Kidney (tissue), 2 donors: Measurements from ENCODE around the genes TASP1 and ZNF133.

DNA sequence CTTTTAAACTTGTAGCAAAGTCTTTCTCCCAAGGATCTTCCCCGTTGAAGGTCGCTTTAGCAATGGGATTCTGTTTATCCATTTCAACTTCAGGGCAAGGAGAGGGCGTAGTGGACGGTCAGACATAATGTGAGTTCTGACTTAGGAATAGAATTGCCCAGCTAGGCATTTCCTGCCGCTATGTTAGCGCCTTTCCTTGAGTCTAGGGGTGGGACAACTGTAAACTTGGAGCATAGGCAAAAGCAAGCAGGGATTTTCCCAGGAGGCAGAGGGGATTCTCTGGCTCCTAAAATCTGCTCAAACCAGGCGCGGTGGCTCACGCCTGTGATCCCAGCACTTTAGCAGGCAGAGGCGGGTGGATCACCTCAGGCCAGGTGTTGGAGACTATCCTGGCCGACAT, 1.5 kb downstream of the ISM1 start:
- PRO-cap = no peak
- RRBS = no CpG with 5 or more reads among the region's 11 CpGs

DNA sequence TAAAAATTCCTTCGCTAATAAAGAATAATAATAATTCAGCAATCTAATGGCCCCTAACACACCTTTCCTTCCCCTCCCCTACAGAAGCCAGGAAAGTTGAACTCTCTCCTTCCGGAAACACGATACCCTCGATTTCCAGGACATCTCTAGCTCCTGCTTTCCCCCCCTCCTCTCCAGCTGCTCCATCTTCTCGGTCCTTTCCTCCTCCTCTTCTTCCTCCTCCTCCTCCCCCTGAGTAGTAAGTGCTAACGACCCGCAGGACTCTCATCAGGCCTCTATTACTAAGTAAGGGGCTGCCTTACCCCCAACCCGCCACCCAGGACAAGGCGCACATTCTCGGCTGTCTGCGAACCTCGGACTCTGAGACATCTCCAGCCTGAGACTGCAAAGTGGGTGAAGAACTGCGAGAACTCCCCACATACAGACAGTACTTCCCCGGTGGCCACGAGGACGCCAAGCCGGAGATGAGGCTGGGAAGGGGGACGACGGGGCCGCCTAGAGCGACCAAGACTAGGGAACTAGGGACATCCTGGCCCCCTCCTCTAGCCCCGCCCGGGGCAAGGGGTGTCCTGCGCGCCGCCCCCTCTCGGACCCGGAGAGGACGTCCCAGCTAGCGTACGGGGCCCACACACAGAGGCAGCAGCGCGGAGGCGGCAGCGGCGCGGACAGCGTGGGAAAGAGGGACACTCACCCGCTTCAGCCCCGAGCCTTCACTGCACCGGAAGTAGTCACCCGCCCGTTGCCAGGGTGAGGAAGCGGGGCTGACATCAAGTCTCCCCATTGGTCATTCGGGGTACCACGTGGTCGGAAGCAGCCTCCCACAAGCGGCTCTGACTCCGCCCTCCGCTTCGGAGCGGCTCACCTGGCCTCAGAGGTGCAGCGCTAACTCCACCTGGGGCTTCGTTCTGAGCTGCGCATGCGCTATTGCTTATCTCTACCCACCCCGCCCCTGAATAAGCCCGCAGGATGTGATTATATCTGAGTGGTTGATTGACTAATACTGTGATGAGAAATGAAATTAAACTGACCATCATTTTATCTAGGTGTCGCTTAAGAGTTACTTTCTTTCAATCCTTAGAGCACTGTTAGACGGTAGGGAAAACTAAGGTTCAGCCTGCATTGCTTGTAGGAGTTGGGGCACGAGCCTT, at the start of gene TASP1:
Gene TASP1 (minus strand): TSS at position 730 of the 1,148 bp plus-strand sequence.
- PRO-cap = bidirectional peak, plus-strand start at position 816 of the sequence, minus-strand start at position 712 of the sequence
- RRBS = 1% methylated on average over 17 of the region's 61 CpGs

- PRO-cap = no peak
- RRBS = no CpG with 5 or more reads among the region's 3 CpGs
Observed at GRCh38 chr20:13808608-13809511, 24.0 kb downstream of the NDUFAF5 start.

DNA sequence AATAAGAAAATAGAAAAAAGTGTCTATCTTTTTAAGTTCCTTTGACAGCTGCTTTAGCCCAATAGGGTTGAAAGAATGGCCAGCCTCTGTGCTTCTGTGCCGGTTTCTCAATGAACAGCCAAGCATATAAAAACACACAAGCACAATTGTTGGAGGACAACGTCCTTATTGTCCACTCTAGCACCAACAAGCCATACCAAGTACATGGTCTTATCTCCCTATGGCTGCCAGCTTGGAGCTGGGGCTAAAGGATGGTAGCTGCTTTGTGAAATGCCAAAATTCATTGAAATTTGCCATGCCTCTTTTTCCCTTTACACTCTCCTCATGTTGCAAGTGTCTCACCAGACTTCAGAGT, 50.0 kb upstream of the FLRT3 start:
- PRO-cap = no peak
- RRBS = no CpG with 5 or more reads among the region's 2 CpGs

- PRO-cap = no peak
- RRBS = no CpG with 5 or more reads among the region's 6 CpGs
Observed at GRCh38 chr20:14467517-14468012, 130.2 kb upstream of the FLRT3 start.

GRCh38 chr20:14712236-14712490, 374.8 kb upstream of the FLRT3 start:
- PRO-cap = no peak
- RRBS = no CpG with 5 or more reads among the region's 5 CpGs

DNA sequence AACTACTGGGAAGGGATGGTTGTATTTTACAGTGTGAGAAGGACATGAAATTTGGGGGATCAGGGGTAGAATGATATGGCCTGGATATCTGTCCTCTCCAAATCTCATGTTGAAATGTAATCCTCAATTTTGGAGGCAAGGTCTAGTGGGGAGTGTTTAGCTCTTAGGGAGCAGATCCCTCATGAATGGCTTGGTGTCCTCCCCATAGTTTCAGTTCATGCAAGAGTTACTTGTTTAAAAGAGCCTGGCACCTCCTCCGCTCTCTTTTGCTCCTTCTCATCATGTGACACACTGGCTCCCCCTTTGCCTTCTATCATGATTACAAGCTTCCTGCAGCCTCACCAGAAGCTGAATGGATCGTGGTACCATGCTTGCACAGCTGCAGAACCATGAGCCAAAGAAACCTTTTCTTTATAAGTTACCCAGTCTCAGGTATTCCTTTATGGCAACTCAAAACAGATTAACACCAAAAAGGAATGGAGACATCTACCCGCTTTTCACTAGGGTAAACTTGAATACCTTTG, 733.0 kb upstream of the FLRT3 start:
- PRO-cap = no peak
- RRBS = no CpG with 5 or more reads among the region's 3 CpGs

DNA sequence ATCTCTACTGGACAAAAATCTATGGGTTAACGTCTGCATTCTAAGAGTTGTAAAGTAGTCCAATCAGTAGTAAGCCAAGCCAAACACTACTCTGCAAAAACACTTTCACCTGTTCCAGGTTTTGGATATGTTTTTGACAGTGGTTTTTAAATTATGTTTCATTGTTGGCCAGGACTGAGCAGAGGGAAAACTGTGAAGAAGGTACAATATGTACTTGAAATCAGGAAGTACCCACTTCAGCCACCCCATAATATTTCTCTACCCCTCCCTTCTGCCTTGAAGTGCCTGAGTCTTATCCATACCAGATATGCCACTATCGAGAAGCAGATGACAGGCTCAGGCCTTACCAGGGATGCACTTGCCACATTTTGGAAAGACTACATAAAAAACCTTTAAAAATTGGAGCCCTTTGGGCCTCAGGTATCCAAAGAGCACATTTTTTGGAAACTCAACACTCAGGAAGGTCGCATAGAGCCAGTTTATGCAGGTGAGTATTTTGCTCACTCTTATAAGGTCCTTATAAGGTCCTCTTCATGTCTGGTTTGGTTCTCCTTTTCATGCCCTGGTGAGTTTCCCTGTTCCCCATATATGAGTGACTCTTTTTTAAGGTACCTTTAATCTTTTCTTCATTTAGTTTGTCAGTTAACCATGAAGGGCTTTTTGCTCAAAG, 859.3 kb upstream of the FLRT3 start:
- PRO-cap = no peak
- RRBS = no CpG with 5 or more reads among the region's 3 CpGs

DNA sequence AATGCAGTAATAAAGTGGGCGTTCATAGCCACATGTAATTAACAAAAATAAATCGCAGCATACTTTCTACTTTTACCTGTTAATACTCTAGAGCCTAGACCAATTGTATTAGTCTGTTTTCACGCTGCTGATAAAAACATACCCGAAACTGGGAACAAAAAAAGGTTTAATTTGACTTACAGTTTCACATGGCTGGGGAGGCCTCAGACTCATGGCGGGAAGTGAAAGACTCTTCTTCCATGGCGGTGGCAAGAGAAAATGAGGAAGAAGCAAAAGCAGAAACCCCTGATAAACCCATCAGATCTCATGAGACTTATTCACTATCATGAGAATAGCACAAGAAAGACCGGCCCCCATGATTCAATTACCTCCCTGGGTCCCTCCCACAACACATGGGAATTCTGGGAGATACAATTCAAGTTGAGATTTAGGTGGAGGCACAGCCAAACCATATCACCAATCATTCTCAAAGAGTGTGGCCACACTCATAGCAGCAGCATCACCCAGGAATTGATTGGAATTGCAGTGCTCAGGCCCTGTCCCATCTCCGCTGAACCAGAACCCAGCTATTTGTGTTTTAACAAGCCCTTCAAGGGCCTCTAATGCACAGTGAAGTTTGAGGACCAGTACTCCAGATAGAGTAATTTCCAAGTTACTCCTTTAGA, 650.1 kb downstream of the KIF16B start:
- PRO-cap = no peak
- RRBS = no CpG with 5 or more reads among the region's 8 CpGs

GRCh38 chr20:17520489-17520945, 10.7 kb downstream of the BFSP1 start:
- PRO-cap = no peak
- RRBS = no CpG with 5 or more reads among the region's 3 CpGs

GRCh38 chr20:17626337-17627043, 55.6 kb downstream of the RRBP1 start:
- PRO-cap = no peak
- RRBS = no CpG with 5 or more reads among the region's 18 CpGs

- PRO-cap = no peak
- RRBS = no CpG with 5 or more reads among the region's 11 CpGs
Observed at GRCh38 chr20:17635777-17636365, 46.2 kb downstream of the RRBP1 start.

DNA sequence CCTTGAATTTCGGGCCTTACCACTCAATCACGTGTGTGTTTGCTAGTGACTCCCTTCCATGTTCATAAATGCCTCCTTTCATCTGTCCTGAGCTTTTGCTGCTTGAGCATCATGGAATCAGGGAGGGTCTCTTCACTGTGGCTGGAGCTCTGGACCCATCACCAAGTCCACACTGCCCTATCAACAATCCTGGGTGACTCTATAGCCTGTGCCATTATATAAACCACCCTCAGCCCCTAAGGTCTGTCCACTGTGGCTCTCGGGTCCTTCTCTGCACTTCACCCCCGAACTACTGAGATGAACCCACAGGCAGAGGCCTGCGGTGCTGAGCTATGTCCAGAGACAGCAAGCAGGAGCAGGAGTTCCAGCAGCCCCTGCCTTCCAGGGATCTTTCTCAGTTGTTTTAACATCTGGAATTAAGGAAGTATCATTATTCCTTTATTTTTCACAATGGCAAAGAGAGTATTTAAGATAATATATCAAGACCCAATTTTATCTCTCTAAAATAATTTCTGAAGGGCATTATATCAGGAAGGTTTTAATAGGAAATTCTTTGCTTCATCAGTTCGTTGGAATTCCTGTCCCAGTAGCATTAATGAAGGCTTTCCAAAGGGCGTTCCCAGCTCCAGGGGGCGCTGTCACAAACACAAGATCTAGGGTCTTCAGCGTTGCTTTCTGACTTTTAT, 27.4 kb downstream of the RRBP1 start:
- PRO-cap = no peak
- RRBS = no CpG with 5 or more reads among the region's 9 CpGs

DNA sequence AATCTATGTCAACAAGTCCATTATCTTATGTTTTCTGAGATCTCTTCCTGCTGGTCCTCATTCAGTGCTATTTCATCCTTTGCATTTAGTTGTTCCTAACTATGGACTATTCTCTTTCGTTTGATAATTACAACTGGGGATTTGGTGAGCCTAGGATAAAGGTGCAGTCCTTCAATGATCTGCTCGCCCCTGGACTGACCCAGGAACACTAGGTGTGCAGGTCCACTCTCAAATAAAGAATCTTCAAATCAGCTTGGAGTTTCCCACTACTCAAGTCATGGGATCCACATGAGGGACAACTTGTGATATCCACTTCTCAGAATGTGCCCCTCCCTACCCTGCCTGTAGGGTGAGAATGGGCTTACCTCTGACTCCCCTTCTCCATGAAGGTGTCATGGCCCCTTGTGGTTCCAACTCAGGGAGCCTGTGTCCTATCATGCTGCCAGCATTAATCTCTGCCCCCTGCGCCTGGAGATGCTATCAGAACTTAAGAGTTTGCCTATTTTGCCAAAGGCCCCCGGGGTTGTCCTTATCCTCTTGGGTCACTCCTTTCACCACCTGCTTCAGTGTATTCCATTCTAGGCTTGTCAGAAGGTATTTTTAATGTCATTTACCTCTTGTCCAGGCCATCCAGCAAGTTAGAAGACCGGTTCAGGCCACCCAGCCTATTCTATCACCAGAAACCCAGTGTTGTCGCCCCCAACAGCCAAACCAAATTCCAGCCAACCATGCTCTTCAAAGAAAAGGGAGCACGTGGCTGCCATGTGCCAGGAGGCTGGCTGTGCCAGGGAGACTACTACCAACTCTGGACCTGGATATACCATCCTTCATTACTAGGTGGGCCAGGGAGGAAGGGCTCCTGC, 10.6 kb downstream of the RRBP1 start:
- PRO-cap = no peak
- RRBS = no CpG with 5 or more reads among the region's 7 CpGs

GRCh38 chr20:17925056-17925703, 43.4 kb downstream of the SNX5 start:
- PRO-cap = no peak
- RRBS = no CpG with 5 or more reads among the region's 7 CpGs

- PRO-cap = no peak
- RRBS = no CpG with 5 or more reads among the region's 7 CpGs
Observed at GRCh38 chr20:17941304-17941896, 27.2 kb downstream of the SNX5 start.

GRCh38 chr20:17960912-17961314, 7.7 kb downstream of the SNX5 start:
- PRO-cap = no peak
- RRBS = no CpG with 5 or more reads among the region's 7 CpGs

DNA sequence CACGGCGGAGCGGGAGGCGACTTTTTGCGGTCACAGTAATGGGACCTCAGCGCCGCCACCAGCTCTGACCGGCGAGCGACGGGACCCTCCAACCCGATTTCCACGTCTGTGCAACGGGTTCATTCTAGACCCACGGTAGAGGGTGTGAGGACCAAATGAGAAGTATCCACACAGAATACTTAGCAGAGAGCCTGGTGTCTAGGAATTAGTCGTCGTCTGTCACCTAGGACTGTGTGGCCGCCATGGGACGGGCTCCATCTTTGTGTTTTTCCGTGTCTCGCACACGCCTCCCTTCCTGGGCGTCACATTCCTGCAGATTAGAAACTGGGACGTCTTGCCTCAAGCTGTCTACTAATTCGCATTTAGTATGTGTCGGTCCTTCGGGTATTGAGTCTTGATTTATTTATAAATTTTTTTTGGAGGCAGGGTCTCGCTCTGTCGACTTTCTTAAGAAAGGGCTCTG, 463 bp downstream of the MGME1 start:
- PRO-cap = unidirectional peak, minus-strand start at position 270 of the sequence
- RRBS = no CpG with 5 or more reads among the region's 29 CpGs

DNA sequence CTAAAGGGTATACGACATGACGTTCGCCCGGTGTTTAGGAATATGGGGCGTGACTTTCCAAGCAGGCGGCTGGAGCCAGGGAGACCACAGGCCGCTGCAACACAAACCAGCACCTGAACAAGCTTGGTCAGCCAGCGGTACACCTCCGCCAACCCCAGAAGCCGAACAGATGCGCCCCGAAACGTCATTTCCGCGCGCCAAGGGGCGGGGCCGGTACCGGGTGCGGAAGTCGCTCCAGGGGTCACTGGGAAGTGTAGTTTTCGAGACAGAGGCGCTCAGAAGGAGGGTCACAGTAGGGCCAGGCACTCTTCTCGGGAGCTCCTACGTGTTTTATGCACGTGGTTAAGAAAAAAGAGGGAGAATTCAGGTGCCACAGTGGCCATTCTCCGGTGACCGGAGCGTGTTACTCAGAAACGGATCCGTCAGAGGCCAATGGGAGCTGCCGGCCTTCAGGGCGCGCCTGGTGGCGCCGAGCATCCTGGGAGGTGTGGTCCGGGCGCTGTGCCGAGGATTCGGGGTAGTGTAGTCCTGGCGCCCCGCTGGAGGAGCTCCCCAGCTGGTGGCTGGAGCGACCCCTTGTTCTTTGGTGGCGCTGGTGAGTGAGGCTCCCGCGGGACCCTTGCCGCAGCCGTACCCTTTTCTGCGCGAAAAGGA, at the start of gene ZNF133:
Gene ZNF133 (plus strand): TSS at position 518 of the 654 bp plus-strand sequence.
- PRO-cap = bidirectional peak, plus-strand start at position 507 of the sequence, minus-strand start at position 163 of the sequence
- RRBS = 2% methylated on average over 11 of the region's 50 CpGs

DNA sequence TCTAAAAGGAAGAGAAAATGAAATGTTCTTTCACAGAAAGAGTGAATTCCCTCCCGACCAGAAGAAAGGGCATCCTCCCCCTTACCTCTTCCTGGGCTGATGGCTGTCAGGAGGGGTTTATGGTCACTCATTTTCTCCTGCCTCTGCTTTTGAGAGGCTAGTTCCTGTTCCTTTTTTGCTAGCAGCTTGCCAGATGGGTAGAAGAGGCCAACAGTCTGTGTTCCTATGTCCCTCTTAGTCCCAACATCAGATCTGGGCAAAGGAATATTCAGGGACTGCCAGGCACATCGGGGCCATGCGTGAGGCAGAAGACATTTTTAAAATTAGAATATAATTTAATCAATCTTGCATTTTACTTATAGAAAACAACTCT, 54.3 kb downstream of the DZANK1 start:
- PRO-cap = no peak
- RRBS = no CpG with 5 or more reads among the region's 3 CpGs